Mammary microvascular endothelial cell (primary cell): Measurements from ENCODE around the genes DNM2, CARM1, ANGPTL8 and ZNF439.

GRCh38 chr19:10717828-10718905 is at the start of gene DNM2:
Gene DNM2 (plus strand): TSS chr19:10718079.
- RAMPAGE, long total RNA = no peak

DNA sequence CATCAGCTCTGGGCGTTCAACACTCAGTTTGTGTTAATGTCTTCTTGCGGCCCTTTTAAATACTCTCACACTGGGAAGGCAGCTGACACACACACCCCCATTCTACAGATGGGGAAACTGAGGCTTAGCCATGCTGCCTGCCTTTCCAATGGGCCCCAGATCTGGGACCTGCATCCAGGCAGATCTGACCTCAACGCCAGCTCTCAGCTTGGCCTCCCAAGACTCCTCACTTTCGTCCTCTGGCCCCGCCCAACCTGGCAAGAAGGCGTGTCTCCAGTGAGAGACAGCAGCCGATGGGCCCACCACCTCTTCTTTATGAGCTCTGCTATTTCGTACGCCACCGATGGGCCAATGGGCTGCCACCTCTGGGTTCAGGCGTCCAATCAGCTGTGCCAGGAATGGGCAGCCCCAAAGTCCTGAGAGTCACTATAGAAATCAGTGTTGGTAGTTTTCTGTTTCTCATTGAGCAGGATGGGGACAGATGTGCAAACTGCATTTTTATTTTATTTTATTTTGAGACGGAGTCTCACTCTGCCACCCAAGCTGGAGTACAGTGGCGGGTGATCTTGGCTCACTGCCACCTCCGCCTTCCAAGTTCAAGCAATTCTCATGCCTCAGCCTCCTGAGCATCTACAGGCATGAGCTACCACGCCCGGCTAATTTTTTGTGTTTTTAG is 43.8 kb downstream of the DNM2 start:
- RAMPAGE, long total RNA = no peak

GRCh38 chr19:10784121-10784748 is 51.8 kb downstream of the TMED1 start:
- RAMPAGE, long total RNA = no peak

- RAMPAGE, long total RNA = no peak
Measured at GRCh38 chr19:10803404-10804053, 32.5 kb downstream of the TMED1 start.

GRCh38 chr19:10871284-10872212 is at the start of gene CARM1:
Gene CARM1 (plus strand): TSS chr19:10871553.
- RAMPAGE, long total RNA = no peak

DNA sequence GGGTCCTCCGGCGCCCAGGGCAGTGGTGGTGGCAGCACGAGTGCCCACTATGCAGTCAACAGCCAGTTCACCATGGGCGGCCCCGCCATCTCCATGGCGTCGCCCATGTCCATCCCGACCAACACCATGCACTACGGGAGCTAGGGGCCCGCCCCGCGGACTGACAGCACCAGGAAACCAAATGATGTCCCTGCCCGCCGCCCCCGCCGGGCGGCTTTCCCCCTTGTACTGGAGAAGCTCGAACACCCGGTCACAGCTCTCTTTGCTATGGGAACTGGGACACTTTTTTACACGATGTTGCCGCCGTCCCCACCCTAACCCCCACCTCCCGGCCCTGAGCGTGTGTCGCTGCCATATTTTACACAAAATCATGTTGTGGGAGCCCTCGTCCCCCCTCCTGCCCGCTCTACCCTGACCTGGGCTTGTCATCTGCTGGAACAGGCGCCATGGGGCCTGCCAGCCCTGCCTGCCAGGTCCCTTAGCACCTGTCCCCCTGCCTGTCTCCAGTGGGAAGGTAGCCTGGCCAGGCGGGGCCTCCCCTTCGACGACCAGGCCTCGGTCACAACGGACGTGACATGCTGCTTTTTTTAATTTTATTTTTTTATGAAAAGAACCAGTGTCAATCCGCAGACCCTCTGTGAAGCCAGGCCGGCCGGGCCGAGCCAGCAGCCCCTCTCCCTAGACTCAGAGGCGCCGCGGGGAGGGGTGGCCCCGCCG is 6.7 kb downstream of the YIPF2 start:
- RAMPAGE, long total RNA = no peak

- RAMPAGE, long total RNA = no peak
Measured at GRCh38 chr19:10975719-10976021, 14.8 kb downstream of the SMARCA4 start.

- RAMPAGE, long total RNA = no peak
Measured at GRCh38 chr19:10976143-10976416, 15.2 kb downstream of the SMARCA4 start.

- RAMPAGE, long total RNA = no peak
Measured at GRCh38 chr19:11139325-11139636, 16.3 kb downstream of the SPC24 start.

DNA sequence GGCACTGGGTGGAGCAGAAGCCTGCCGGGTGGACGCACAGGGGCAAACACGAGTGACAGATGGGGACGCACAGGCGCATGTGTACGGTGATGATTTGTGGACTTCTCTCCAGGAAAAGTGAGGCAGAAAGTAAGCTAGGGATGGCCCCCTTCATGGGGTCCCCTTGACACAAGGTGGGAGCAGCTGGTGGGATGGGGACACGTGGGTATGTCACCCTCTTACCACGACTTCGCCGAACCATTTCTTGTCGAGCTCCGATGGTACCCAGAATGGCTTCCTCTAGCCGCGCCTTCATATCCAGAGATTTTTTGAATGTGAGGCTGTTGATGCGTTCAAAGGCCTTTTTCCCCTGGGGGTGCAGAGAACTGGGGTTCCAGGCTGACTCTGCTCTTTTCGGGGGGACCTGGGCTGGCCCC is 18.2 kb upstream of the KANK2 start:
- RAMPAGE, long total RNA = no peak

DNA sequence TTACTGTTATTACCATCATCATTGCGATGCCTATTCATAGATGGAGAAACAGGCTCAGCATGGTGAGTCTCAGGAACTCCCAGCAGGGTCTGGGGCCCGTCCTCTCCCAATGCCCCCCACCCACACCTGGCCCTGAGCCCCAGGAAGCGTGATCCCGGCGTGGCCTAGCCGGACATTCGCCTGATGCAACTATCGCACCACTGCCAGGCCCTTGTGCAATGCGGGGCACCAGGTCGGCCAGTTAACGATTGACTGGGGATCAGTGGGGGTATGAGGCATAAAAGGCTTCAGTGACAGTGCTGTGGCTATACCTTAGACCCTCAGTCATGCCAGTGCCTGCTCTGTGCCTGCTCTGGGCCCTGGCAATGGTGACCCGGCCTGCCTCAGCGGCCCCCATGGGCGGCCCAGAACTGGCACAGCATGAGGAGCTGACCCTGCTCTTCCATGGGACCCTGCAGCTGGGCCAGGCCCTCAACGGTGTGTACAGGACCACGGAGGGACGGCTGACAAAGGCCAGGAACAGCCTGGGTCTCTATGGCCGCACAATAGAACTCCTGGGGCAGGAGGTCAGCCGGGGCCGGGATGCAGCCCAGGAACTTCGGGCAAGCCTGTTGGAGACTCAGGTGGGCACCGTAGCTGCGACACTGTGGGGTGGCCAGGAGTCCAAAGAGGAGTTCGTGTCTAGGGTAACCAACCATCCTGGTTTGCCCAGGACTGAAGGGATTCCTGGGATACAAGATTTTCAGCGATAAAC is at the start of gene ANGPTL8:
Gene ANGPTL8, plus strand, starts transcription at position 308 of the 754 bp plus-strand sequence.
- RAMPAGE, long total RNA = no peak

- RAMPAGE, long total RNA = no peak
Measured at GRCh38 chr19:11240066-11240470, 649 bp downstream of the ANGPTL8 start.

DNA sequence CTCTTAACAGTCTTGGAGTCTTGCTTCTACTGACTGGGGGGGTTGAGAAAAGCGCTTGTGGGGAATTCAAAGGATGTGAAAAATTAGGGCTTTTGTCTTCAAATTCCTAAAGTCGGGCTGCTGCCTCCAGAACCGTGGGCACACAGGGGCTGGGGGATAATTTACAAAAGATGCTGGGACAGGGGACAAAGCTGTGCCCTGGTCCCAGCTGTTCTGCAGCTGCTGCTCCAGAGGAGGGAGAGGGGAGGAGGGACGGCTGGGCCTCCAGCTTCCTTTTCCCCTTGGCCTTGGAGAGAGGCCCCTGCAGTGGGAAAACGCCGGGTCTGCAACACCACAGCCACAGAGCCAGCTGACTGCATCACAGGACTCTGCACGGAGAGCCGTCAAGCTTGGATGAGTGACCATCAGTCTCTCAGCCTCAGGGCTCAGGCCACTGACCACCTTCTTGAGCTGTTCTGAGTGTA is 6.2 kb downstream of the DOCK6 start:
- RAMPAGE, long total RNA = no peak

DNA sequence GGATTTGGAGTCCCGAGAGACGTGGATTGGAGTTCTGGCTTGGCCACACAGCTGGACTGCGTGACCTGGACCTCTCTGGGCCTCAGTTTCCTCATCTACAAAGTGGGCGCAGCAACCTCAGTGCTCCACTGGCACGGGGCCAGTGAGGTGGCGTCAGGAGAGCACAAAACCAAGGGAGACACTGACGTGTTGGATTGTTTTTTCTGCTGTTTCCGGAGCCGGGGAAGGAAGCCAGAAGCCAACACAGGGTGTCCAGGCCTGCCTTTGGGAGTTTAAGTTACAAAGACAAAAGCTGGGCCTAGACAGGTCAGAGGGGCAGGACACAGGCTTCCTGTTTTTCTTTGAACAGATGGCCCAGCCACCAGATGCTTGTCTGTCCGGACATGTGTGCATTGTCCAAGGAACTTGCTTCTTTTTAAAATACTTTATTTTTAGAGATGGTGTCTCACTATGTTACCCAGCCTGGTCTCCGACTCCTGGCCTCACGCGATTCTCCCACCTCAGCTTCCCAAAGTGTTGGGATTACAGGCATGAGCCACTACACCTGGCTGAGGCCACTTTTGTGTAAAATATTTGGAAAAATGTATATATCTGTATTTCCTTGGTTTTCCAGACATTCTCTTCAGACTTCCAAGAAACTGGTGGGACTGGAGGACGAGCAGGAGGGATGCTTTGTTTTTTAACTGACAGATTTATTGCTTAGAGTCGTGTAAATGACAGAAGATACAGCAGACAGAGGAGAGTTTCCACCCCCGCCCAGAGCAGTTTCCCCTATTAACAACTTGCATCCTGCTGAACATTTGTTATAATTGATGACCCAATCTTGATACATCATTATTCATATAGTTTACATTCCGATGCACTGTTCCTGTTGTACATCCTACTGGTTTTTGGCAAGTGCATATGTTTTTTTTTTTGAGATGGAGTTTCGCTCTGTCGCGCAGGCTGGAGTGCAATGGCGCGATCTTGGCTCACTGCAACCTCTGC is 6.8 kb upstream of the DOCK6 start:
- RAMPAGE, long total RNA = no peak

DNA sequence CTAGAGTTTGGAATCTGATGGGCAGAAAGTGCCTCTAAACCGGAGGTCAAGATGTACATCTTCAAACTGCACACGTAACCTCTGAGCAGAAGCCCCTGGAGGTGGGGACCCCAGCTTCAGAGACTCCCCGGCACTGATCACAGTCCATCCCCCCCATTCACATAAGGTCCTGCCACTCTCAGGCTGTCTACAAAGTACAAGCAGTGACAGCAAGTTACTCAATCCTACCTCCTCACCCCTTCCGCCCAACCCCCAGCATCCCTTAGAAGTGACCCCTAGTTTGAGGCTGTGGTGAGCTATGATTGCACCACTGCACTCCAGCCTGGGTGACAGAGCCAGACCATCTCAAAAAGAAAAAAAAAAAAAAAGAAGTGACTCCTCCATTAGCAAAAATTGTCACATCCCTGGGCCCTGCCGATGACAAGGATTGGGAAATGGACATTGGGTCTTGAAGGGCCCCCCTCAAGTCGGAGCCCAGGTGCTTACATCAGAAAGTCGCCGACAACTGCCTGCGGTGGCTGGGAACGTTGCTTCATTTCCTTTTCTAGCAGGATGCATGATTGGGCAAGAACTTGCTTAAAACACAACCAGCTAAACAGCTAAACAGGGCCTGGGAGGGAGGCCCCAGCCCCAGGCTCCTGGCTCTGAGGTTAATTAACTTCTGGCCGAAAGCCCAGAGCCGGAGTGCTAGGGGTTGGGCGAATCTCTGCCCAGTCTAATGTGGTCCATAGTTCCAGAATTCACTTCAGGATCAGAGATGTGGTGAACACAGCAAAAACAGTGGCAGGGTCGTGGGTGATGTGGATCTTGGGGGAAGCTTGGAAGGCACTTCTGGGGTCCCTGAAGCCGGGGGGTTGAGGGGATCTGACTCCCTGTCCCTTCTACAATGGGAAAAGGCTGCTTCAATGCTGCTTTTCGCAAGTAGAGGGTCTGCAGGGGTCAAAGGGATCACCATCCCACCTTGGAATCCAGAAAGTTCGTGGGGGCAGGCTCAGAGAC is 15.3 kb downstream of the RAB3D start:
- RAMPAGE, long total RNA = no peak

- RAMPAGE, long total RNA = no peak
Measured at GRCh38 chr19:11378632-11379285, 4.3 kb downstream of the SWSAP1 start.

DNA sequence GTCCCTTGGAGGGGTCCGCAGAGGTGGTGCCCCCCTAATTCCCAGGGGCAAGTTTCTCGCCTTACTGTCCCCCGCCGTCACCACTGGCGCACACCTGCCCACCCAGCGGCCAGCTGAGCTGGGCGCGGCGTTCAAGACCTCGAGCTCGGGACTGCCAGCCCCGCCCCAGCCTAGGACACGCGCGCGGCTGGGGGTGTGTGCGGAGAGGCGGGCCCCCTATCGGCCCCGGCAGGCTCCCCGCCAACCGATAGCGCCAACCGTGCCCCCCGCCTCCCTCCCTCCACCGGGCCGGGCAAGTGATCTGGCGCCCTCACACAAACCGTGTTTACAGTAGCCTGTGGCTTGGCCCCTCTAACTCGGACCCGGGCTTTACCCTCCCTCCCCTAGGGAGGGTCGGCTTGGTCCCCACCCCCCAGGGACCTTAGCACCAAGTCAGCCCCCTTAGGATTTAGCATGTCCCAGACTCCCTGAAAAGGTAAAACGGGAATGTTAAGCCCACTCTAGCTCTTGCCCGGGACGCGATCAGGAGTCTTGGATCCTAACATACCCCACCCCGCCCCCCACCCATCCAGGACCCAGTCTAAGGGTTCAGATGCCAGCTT is 647 bp downstream of the EPOR start:
- RAMPAGE, long total RNA = no peak

DNA sequence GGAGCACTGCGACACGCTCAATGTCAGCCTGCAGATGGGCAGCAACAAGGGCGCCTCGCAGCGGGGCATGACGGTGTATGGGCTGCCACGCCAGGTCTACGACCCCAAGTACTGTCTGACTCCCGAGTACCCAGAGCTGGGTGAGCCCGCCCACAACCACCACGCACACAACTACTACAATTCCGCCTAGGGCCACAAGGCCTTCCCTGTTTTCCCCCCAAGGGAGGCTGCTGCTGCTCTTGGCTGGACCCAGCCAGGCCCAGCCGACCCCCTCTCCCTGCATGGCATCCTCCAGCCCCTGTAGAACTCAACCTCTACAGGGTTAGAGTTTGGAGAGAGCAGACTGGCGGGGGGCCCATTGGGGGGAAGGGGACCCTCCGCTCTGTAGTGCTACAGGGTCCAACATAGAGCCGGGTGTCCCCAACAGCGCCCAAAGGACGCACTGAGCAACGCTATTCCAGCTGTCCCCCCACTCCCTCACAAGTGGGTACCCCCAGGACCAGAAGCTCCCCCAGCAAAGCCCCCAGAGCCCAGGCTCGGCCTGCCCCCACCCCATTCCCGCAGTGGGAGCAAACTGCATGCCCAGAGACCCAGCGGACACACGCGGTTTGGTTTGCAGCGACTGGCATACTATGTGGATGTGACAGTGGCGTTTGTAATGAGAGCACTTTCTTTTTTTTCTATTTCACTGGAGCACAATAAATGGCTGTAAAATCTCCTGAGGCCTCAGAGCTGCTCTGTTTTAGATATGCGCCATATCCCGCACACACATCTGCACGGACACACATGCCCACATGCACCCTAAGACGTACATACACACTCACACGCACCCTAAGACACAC is 9.2 kb downstream of the ELOF1 start:
- RAMPAGE, long total RNA = no peak

DNA sequence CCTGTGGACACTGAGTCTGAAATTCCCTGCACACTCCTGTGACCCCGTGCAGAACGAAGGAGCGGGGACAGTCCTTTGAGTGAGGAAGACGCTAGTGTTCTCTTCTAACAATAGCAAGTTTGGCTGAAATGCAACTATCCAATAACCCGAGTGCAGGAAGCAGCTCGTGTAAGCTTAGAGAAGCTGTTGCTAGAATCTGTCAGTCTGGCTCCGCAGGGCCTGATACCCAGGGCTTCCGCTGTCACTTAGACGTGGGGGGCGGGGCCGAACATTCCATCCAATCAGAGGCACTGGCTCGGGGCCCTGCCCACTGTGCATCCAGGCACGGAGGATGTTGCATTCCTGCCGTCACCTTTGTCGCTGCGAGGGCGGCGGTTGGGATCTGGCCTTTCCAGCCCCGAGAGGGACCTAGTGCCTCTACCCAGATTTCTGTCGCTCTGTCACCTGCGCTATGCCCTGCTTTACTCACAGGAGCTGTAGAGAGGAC is at the start of gene ZNF439:
Gene ZNF439, plus strand, starts transcription at position 310 of the 487 bp plus-strand sequence.
- RAMPAGE, long total RNA = no peak

GRCh38 chr19:11924434-11924813 is 483 bp upstream of the ZNF700 start:
- RAMPAGE, long total RNA = no peak